Measurements from ENCODE around the gene LIN28B.

- PRO-cap: no peak
These were observed 142.6 kb upstream of the BACH2 start for GRCh38 chr6:90439308-90439571.

- PRO-cap: no peak
These were observed 793.0 kb upstream of the MANEA start for GRCh38 chr6:94784331-94784741.

DNA sequence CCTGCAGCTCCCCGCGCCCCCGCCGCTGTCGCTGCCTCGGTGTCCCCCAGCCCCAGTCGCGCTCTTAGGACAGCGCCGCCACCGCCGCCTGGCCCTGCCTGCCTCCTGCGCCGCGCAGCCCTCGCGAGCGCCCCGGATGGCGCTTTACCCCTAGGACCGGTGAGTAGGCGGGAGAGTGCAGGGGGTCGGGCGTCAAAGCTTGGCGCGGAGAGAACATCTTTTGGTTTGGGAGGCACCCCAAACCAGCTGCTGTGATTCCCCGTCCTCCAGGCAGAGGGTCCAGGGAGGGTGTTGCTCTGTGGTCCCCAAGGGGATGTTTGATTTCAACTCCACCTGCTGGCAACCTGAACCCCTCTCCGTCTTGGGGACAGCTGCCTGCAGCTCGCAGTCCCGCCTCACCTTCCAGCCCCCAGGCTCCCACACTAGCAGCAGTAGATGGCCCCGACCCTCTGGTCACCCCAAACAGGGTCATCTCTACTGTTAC lies 322 bp downstream of the FUT9 start:
- PRO-cap: unidirectional peak, minus-strand start at position 119 of the sequence

DNA sequence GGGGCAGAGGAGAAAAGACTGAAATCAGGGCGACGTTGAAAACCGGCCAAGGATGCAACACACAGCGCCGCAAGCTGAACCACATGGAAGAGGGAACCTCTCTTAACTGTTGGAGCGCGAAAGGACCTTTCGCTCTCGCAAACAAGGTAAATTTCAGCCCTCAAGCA lies 726 bp downstream of the GPR63 start:
- PRO-cap: no peak

DNA sequence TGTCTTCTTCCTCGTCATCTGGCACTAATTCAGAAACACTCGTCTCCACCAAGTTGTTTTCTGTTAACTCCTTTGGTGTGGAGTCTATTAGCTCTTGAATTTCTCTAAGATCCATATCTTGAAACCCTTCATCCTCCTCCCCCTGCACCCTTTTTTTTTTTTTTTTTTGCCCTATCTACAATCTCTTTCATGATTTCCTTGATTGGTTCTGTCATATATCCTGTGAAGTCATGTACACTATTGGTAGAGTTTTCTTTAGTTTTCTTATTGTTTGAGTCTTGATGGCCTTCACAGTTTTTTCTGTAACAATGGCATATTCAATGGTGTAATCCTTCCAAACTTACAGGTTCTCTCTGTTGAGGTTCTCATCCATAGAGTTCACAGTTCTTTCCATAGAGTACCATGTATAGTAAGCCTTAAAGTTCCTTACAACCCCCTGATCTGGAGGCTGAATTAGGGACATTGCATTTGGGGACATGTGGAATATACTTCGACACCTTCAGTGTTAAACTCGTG lies 9.8 kb downstream of the FBXL4 start:
- PRO-cap: no peak

GRCh38 chr6:99335135-99335525 lies 14.3 kb downstream of the FAXC start:
- PRO-cap: no peak

DNA sequence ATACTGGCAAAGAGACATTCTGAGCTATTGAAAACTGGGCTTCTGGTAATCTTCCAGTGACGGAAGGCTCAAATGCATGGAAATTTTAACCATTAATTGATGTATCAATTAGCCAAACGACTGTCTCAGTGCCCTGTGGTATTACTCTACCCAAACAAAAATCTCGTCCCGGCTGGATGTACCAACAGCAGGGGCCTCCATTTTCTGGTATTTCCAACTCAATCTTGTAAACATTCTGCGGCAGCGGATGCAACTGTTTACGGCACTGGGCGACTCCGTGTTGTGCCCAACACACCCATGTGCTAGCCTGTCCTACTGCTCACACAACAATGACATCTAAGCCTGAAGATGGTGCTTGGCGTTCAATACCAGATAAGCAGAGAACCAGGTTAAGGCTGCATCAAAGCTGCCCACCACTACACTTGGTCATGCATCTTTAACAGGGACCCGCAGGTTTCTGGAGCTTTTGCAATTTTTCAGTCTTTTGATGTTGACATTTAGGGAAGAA lies 1.2 kb downstream of the FAXC start:
- PRO-cap: no peak

DNA sequence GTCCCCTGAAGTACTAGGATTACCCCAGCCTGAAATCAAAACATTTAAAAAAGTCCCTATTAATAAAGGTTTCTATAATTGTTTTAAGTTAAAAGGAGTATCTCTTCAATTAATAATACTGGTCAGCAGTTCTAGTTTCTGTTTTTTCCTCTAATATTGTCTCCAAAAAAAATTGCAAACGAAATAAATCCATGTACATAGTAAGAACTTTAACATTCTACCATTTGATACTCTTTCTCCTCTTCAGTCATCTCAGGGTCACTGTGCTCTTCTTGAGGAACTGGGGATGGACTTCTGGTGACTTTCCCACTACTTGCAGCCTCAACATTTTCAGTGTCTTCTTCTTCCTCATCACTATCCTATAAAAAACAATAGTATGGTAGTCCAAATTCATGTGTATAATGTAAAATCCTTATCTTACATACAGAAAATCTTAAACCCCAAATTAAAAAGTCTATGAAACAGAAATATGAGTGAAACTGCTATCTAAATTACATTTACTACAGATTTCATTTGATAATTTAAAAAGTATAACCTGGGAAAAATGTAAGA lies 11.9 kb upstream of the COQ3 start:
- PRO-cap: no peak

DNA sequence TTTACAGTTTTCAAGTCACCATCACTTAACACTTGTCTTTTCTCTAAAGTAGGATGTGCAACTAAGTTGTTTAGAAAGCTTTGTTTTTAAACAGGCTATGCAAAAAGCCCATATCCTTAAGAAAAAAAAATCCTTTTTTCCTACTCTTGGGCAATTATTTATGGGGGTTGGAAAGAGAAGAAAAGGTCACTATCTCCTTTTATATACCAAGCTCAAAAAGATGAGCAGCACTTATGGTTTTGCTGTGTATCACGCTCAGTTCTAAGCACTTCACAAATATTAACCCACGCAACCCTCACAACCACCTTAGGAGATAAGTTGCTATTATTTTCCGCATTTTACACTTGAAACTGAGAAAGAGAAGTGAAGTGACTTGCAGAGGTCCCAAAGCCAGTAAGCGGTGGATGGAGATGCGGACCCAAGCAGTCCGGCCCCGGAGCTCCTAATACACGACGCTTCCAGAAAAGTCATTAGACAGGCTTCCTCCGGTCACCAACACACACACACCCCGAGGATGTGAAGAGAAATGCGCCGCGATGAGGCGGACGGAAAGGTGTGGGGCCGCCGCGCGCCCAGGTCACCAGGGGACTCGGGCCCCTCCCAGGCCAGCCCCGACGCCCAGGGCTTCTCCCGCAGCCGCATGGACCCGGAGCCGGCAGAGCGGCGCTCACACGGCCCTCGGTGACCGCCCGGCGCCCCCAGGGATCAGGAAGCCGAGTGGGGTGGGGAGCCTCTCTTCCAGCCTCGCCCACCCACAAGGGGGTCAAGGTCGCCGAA lies 486 bp downstream of the USP45 start:
- PRO-cap: bidirectional peak, plus-strand start at position 641 of the sequence, minus-strand start at position 528 of the sequence

DNA sequence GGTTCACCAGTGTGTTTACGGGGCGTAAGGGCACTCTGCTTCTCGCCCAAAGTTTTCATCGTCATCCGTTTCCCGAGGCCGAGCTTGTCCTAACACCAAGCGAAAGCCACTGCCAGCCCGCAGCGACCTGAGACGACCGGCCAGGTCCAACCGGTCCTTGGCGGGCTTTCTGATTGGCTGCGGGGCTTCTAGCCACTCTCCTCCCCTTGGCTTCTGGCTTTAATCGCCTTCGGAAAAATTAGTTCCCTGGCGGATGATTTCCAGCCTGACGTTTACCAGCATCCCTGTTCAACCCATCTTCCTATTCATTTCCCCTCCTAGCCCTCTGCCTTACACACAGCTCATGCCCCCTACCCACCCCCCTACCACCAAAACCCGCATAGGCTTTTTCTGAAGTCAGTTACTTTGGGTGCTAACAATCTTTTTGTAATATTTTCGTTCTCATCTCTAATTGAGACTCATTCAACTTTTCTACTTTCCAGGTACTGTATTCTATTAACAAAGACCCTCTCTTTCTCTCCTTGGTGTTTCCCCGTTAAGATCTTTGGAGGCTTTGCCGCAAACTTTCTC lies 10.5 kb downstream of the SIM1 start:
- PRO-cap: no peak

DNA sequence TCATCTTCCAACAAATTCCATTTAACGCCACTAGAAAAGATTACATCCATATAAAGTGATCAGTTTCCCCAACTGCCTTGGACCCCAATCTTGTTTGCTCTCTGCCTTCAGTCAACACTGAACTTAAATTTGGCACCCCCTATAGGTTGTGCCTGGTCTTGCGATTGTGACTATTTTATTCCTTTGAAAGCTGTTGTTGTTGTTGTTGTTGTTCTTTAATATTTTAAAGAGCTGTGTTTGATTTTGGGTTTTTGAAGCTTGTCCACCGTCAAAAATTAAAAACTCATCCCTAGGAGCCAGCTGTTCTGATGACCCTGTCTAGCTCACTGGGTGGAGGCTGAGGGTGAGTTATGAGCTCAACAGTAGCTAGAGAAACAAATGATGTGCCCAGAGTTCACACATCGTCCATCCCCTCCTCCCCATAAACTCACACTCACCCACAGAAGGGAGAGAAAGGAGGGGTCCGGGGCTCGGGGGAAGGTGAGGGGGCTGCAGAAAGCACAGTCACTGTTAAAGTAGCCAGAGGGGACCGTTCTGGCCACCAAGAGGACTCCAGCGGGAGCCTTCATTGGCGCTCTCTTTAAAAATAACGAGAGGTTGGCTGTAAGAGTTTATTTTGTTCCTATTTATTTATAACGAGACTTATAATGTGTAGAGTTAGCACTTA lies 4.0 kb downstream of the SIM1 start:
- PRO-cap: no peak

DNA sequence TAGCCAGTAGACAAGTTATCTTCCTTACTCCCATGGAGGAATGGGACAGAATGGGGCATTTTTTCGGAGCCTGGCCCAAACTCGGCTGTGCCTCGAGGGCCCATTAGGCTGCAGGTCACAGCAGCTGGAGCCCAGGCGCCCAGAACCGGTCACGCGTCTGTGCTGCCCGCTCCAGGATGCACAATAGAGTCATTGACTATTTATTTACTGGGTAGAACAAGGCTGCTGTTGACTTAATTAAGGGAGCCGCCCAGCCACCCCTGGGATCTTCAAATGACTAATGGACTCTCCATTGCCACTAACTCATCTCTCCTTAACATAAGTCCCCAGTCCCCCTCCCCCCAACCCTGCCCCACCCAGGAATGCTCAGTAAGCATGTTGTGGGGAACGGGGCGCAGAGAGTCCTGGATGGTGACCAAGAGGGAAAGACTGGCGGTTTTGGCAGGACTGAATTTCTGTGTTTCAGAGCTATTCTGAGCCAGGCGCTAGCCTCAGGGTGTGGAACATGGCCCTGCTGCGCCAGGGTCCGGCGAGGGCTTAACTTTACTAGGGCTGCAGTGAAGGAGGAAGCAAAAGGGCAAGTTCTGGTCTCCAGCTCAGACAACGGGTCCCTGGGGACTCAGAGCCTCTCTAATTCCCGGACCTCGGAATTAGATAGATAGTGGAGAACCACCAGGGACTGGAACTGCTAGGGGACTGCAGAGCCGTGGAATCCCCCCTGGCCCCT lies 1.7 kb upstream of the GRIK2 start:
- PRO-cap: no peak

- PRO-cap: no peak
These were observed 576.5 kb downstream of the GRIK2 start for GRCh38 chr6:101970090-101970419.

- PRO-cap: no peak
These were observed 1405.1 kb downstream of the HACE1 start for GRCh38 chr6:103454704-103454966.

GRCh38 chr6:104489317-104489650 lies 370.4 kb downstream of the HACE1 start:
- PRO-cap: no peak

GRCh38 chr6:104955553-104955830 lies 1.4 kb upstream of the LIN28B start:
- PRO-cap: no peak

- PRO-cap: no peak
These were observed at the start of gene LIN28B for GRCh38 chr6:104956488-104957827. Gene LIN28B, plus strand, starts transcription at chr6:104957107.

GRCh38 chr6:105199749-105200182 lies 20.0 kb upstream of the POPDC3 start:
- PRO-cap: no peak

- PRO-cap: no peak
These were observed 13.4 kb downstream of the PREP start for GRCh38 chr6:105389454-105389939.

DNA sequence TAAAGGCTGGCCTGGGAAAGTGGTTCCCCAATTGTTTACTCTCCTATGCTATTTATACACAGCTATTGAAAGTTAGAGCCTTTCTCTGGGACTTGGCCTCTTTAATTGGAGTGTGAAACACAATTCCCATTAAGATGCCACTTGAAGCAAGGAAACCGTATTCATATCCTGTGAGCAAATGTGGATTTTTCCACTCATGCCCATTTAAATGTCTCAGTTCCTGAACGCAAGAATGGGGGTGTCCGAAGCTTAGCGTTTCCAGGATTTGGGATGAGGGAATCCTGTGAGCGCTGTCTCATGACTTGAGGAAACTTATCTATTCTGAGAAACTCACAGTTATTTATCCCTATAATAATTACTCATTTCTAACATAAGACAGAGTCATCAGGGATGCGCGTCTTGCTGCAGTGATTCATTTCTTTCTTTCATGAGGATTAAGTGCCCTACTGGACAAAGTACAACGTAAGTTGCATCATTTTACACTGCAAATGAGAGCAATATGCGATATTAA lies 143.3 kb upstream of the PREP start:
- PRO-cap: no peak